Airway epithelial cell (primary cell): Measurements from ENCODE around the genes DLEU7 and THSD1.

GRCh38 chr13:50843146-50844054 is at the start of gene DLEU7:
Gene DLEU7 (minus strand): TSS chr13:50843692.
- RAMPAGE, long total RNA: no peak

DNA sequence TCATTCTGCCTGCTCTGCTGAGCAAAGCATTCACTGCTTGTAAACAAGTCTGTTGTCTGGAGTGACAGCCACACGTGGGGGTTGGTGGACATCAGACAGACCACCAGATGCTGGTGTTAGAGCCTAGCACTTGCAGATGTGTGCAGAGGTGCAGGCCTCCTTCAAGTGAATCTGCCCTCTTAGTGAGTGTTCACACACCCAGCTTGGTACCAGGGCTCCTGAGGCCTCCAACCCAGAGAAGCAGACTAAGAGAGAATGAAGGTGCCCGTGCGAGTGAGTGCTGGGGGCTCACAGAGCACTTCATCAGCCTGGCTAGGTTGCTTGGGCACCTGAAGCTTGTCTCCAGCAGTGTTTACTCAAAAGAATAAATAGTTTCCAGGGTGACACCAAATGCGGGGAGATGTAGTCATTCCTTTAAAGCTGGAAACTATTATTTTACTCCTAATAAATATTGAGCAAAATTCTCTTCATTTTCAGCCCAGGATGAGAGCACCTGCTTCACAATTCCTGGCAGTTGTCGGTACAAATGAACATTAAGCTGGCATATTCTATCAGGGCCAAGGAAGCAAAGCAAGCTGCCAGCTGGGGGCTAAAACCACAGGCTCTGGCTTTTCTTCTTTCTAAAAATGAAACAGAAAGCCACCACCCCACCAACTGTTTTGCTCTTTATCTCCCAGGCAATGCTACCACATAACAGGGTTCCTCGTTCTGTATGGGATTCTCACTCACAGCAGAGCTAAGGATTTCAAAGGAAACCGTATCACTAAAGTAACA is 82.4 kb downstream of the RNASEH2B start:
- RAMPAGE, long total RNA: no peak

- RAMPAGE, long total RNA: no peak
Measured at GRCh38 chr13:51004202-51004582, 94.6 kb downstream of the RNASEH2B start.

DNA sequence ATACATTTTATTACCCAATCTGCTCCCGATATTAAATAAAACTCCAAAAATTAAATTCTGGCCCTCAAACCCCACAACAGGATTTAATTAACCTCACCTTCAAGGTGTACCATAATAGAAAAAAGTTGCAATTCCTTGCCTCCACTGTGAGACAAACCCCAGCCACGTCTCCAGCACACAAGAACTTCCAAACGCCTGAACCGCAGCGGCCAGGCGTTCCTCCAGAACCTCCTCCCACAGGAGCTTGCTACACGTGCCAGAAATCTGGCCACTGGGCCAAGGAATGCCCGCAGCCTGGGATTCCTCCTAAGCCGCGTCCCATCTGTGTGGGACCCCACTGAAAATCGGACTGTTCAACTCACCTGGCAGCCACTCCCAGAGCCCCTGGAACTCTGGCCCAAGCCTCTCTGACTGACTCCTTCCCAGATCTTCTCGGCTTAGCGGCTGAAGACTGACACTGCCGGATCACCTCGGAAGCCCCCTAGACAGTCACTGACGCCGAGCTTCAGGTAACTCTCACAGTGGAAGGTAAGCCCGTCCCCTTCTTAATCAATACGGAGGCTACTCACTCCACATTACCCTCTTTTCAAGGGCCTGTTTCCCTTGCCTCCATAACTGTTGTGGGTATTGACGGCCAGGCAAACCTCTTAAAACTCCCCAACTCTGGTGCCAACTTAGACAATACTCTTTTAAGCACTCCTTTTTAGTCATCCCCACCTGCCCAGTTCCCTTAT is 50.1 kb upstream of the FAM124A start:
- RAMPAGE, long total RNA: no peak

- RAMPAGE, long total RNA: no peak
Measured at GRCh38 chr13:51244929-51245415, 22.8 kb downstream of the FAM124A start.

DNA sequence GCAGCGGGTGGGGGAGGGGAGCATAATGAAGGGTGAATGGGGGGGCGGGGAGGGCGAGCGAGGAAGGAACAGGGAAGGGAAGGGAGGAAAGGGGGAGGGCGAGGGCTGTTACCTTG is 1.1 kb downstream of the INTS6 start:
- RAMPAGE, long total RNA: no peak

DNA sequence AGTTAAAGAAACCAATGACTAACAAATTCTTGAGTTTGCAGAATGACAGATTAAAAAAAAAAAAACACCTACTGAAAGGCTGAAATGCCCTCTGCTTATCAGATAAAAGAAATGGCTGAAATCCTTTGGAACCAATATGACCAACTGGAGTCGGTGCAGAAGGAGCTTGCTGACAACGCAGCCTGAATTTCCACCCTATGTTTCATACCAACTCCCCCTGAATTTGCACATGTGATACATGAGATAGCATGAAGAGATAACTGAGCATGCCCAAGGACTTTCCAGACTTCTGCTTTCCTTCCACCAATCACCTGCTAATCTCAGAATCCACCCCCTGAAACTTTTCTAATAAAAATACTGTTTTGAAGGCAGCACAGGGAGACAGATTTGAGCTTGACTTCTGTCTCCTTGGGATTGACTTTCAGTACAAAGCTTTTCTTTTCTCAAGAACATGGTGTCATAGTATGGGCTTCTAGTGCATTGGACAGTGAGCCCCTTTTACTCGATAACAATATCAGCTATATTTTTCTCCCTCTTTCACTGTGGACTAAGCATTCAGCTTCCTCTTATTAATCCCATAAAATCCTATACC is 32.2 kb upstream of the WDFY2 start:
- RAMPAGE, long total RNA: no peak

DNA sequence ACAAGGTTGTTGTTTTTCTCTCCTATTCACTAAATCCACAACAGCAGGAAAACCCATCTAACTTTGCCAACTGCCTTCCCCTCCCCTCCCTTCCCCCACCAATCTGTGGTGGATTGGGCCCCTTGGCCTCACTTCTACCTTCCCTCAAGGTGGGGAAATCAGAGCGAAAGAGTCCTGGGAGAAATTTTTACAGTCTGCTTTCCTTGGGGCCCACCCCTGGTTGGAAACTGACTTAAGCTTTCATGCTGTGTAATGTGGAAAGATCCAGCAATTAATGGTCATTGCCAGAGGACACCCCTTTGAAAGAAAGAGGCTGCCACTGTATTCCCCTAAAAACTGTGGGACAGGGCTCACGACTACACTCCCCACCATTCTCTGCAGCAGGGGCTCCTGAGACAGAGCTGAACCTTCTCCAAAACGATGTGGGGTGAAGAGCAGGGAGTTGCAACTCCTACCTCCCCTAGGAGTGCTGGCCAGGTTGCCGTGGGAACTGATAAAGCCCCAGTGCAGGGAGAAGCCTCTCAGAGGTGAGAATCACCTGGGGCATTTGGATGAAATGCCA is 1.2 kb downstream of the DHRS12 start:
- RAMPAGE, long total RNA: no peak

DNA sequence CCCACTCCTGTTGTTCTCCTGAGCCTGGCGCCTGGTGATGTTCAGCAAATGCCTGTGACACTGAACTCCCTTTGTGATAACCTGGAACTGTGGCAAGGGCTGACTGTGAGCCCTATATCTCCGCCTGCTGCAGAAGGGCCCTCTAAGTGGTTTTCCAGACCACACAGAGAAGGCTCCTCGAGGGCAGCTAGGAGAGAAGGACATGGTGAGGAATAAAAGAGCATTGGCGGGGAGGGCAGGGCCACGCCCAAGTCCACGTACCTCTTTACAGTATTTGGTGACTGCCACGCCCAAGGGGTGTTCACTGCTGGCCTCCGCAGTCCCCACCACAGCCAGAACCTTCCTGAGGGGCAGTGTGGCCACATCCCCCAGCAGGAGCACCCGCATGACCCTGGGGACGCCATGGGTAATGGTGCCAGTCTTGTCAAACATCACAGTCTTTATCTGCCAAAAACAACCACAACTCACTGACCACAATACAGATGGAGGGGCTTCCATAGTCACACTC is 67.3 kb downstream of the ATP7B start:
- RAMPAGE, long total RNA: no peak

GRCh38 chr13:51962036-51962453 is 49.2 kb downstream of the ATP7B start:
- RAMPAGE, long total RNA: no peak

- RAMPAGE, long total RNA: no peak
Measured at GRCh38 chr13:52127763-52128226, 1.1 kb downstream of the NEK5 start.

- RAMPAGE, long total RNA: no peak
Measured at GRCh38 chr13:52193329-52193911, 34.0 kb upstream of the NEK3 start.

GRCh38 chr13:52405332-52406705 is at the start of gene THSD1:
Gene THSD1 (minus strand): TSS chr13:52406172.
- RAMPAGE, long total RNA: no peak

- RAMPAGE, long total RNA: no peak
Measured at GRCh38 chr13:52454866-52455197, 446 bp upstream of the CKAP2 start.

GRCh38 chr13:52569923-52570635 is 72.2 kb upstream of the HNRNPA1L2 start:
- RAMPAGE, long total RNA: no peak

GRCh38 chr13:52653697-52654292 is 1.2 kb downstream of the SUGT1 start:
- RAMPAGE, long total RNA: no peak

DNA sequence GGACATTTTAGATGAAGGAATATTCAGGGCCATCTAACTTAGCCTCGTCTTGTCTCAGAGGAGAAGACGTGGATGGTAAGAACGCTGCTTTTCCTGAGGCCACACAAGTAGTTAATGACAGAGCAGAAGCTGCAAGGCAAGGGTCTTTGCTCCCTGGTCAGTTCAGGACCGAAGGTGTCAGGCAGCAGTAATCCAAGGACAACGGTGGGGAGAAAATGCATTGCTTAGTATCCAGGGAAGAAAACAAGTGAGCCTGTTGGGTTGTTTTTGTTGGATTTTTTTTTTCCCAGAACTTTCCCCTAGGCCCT is 16.3 kb downstream of the OLFM4 start:
- RAMPAGE, long total RNA: no peak

DNA sequence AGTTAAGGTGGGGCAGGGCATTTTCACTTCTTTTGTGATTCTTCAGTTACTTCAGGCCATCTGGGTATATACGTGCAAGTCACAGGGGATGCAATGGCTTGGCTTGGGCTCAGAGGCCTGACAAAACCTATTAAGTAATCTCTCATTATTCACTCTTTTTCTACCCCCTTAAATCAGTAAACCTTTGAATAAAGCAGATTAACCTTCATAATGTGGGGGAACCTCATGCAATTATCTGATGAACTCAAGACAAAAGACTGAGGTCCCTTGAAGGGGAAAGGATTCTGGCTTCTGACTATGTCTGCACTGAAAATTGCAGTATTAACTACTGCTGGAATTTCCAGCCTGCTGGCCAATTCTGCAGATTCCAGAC is 1480.1 kb upstream of the PRR20A start:
- RAMPAGE, long total RNA: no peak

DNA sequence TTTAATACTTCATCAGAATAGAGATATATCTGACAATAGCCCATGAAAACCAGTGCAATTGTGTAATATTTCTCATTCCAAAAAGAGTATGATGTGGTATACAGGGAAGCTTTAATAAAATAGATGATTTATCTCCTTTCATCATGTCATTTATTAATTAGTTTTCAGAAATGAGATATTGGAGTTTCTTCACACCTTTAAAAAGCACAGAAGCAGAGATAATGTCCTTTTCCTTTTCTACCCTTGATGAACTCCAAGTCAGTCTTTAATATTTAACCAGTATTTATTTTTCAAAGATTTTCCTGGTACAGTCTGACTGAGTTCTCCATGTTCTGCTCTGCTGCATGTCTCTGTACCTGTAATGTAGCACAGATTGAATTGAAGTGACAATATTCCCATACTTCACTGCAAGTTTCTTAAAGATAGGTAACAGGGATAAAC is 1323.8 kb upstream of the PRR20A start:
- RAMPAGE, long total RNA: no peak

- RAMPAGE, long total RNA: no peak
Measured at GRCh38 chr13:55879718-55880179, 1261.0 kb upstream of the PRR20A start.